Thoracic aorta endothelial cell (primary cell): ENCODE data around the genes AHCYL1, PROK1, PIFO and DDX20.

GRCh38 chr1:109977145-109977343, 7.5 kb upstream of the AHCYL1 start:
- CAGE, long polyA plus RNA, result no peak

- CAGE, long polyA plus RNA, result no peak
Measured at GRCh38 chr1:109984447-109985585, at the start of gene AHCYL1. Gene AHCYL1 (plus strand): TSS chr1:109984765.

GRCh38 chr1:110016132-110016849, 18.1 kb upstream of the STRIP1 start:
- CAGE, long polyA plus RNA, result no peak

- CAGE, long polyA plus RNA, result no peak
Measured at GRCh38 chr1:110018124-110018837, 16.1 kb upstream of the STRIP1 start.

DNA sequence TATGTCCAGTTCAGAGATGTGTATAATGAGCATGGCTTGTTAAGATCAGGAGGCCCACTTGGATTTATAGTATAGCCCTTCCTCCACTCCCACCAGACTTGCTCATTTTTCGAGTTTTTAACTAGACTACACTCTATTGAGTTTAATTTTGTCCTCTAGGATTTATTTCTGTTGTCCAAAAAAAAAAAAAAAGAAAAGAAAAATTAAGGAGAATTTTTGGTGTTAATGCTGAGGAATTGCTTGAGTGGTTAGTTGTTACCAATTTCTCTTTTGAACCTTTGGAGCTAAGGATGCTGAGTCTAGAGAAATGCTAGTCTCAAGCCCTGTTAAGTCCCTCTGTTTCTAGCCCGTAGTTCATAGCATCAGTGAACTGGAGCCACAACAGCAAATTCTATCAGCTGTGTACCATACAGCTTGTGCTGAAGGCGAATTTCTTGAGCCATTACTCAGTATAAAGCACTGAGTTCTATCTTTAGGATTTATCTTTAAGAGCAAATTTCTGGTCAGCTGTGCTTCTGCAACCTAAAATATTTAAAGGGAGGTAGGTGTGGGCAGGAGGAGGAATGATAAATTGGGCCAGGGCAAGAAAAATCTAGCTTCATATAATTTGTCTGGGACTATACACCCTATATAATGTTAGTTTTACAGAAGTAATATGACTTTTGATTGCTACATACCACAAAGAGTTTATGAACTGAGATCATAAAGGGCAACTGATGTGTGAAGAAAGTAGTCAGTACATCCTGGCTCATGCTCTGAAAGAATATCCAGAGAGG, 12.0 kb upstream of the STRIP1 start:
- CAGE, long polyA plus RNA, result no peak

DNA sequence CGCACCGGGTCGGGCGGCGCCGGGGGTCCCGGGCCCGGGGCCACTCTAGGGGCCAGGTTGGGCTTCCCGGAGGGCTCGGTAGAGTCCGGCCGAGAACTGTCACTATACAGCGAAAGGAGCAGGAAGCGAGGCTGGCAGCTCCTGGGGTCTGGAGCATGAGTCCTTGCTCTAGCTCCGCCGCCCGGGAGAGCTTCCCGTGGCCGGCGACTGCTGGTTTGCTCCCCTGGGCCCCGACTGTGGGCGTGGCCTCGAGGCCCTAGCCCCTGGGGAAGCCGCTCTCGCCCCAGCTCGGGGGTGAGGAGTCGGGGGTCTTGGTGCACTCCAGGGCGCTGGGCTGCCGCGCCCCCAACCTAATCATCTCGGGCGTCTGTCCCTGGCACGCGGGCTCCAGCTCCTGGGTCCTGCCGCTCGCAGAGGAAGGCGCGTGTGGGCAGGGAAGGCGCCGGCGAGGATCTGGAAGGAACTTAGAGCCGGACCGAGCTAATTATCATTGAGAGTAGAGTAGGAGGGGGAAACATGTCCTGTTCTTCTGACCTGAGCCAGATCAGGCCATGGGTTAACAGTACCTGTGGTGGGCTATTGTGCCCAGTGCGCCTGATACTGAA, 521 bp downstream of the STRIP1 start:
- CAGE, long polyA plus RNA, result no peak

GRCh38 chr1:110236258-110237036, 26.3 kb downstream of the KCNC4 start:
- CAGE, long polyA plus RNA, result no peak

DNA sequence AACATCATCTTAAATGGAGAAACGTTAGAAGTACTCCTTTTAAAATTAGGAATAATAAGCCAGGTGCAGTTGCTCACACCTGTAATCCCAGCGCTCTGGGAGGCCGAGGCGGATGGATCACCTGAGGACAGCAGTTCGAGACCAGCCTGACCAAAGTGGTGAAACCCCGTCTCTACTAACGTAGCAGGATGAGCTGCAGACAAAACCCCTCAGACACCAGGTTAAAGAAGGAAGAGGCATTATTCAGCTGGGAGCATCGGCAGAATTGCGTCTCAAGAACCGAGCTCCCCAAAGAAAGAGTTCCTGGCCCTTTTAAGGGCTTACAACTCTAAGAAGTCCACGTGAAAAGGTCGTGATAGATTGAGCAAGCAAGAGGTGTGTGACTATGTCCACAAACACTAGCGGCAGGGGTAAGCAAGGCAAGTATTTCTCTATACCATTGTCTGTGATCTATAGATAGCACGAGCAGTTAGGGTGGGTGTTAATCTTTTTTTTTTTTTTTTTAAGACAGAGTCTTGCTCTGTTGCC, 9.0 kb upstream of the RBM15 start:
- CAGE, long polyA plus RNA, result no peak

DNA sequence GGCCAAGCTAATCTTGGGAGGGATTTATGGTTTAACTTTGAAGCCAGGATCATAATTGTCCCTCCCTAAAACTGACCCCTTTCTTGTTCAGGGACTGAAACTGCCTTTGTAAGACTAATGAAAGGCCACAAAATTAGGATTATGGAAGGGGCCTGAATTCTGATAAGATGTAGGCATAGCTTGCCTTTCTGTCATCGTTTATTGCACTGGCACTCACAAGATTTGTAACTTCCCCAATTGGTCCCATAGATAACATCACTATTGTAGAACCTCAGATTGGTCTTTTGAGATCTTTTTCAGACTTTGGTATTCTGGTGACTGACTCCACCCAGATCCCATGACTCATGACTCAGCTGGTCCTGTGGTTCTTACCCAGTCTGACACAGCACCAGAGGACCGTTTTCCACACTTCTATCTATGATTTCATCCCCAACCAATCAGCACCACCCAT, 13.6 kb upstream of the LAMTOR5 start:
- CAGE, long polyA plus RNA, result no peak

DNA sequence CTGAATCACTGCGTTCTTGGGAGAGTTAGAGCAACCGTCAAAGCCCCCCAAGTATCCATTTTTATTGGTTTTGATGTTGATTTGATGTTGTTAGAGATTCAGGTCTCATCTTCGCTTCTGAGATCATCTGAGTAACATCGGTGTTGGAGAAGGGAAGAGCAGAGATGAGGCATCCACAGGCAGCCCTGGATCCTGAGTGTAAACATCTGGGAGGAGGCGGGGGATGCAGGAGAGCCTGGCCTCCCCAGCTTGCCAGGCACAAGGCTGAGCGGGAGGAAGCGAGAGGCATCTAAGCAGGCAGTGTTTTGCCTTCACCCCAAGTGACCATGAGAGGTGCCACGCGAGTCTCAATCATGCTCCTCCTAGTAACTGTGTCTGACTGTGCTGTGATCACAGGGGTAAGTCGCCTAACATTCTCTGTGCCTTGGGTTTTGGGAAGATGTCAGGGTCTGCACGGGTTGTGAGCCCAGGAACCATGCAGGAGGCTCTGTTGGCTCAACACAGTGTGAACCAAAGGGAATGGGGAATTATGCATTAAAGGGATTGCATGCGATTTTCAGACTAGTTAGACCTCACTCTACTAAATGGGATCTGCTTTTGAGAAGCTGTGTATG, at the start of gene PROK1:
Gene PROK1 (plus strand): TSS at position 259 of the 614 bp plus-strand sequence.
- CAGE, long polyA plus RNA, result no peak

- CAGE, long polyA plus RNA, result no peak
Measured at GRCh38 chr1:110647206-110647849, 27.4 kb downstream of the KCNA3 start.

DNA sequence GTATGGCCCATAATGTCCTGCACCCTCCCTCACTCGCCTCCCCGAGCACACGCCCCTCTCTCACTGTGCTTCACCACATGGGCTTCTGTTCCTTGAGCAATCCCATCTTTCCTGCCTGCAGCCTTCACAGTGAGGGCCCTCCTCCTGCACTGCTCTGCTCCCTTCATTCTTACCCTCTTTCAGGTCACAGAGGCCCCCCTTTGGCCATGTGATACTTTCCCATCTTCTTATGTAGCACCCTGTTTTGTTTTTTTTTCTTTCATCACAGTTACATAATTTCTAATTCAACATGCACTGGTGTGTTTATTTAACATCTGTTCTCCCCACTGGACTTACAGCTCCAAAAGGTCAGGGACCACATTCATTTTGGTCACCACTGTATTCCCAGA, 5.6 kb downstream of the DENND2D start:
- CAGE, long polyA plus RNA, result no peak

GRCh38 chr1:111202381-111203362, 2.2 kb upstream of the DENND2D start:
- CAGE, long polyA plus RNA, result no peak

DNA sequence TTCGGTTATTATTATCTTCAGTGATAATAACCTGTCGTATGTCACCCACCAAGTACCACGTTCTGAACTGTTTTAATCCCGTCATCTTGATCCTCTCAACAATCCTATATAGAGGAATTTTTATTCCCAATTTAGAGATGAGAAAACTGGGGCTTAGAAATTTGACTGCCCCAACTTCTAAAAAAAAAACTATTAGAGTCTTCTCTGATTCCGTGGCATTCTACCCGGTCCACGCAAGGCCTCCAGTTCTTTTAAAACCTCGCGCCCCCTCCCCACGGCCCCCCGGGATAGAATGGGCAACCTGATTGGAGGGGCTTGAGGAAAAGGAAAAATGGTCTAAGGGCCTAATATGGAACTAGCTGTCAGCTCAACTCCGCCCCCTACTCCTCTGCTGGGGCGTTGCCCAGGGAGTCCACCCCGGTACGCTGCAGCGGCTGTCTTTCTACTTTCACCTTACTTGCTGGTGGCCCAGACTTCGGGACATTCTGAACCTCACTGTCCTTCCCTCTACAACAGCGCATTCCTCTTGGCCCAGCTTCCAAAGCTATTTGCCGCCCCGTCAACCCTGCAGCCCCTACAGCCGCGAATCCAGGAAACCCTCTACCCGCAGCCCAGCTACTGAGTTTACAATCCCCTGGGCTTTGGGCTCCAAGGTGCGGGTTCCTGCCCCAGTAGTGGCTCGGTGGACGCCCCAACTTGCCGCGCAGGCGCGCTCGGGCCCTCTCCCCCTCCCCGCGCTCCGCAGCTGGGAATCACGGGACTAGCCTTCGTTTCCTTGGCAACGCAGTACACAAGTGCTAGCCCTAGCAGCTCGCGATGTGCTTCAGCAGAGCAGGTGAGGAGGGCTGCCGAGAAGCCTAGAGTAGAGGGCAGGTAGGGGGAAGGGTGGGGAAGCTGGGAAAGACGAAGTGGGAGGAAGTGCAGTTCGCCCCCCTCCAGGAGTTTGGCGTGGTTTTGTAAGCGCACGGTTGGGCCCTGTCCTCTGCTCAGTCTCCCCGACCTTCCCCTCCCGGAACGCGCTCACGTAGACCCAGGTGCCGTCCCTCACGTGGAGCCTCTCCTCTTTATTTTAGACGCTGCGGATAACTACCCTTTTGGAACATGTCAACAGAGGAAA, at the start of gene PIFO:
Gene PIFO (plus strand): TSS at position 786 of the 1,117 bp plus-strand sequence.
- CAGE, long polyA plus RNA, result no peak

- CAGE, long polyA plus RNA, result no peak
Measured at GRCh38 chr1:111489551-111490029, 13.8 kb downstream of the ADORA3 start.

DNA sequence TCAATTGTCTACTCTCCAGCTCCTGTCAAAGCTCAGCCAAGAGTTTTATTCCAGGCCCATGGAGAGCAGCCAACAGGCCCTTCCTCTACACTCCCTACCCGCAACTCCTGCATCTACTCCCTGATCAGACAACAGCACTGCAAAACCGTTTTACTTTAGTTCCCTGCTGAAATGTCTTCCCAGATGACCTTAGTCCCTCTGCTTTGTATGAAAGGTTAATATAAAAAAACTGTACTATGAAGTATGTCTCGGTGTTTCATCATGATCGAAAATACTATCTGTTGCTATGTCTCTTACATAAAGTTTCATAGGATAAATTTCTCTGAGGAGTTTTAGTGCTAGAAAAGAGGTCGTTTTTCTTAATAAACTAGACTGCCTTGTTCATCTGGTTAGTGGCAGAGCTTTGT, 6.7 kb upstream of the ADORA3 start:
- CAGE, long polyA plus RNA, result no peak

DNA sequence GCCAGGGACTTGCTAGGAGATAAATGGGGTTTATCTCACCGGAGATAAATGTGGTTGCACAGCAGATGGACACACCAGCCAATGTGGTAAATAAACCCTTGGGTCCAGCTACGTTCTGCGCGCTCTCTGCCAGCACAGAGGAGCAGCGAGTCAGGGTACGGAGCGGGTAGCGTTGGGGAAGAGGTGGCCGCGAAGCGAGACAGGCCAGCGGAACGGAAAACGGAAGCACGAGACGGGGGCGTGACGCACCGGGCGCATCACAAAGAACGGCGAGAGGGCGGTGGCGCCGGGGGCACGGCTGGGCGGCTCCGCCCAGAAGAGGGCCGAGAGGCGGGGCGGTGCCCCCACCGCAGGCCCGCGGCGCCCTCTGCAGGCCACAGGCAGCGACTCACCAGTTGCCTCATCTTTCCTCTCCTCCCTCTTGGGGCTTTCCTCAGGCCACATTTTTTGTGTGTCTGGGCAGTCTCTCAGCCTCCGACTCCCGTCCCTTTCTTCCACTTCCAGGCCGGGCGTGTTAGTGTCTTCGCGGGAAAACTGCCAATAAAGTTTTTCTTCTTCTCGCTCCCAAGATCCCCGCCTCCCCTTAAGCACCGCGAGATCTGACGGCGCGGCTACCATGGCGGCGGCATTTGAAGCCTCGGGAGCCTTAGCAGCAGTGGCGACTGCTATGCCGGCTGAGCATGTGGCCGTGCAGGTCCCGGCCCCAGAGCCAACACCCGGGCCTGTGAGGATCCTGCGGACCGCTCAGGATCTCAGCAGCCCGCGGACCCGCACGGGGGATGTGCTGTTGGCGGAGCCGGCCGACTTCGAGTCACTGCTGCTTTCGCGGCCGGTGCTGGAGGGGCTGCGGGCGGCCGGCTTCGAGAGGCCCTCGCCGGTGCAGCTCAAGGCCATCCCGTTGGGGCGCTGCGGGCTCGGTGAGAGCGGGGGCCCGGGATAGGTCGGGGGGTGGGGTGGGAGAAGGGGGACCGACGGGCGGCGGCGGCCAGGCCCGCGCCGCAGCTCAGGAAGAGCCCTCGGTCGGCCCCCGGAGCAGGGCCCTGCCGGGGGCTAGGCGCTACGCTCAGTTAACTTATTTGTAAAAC, at the start of gene DDX20:
Gene DDX20 (plus strand): TSS at position 593 of the 1,085 bp plus-strand sequence.
- CAGE, long polyA plus RNA, result no peak

- CAGE, long polyA plus RNA, result no peak
Measured at GRCh38 chr1:112020578-112020943, 31.1 kb upstream of the KCND3 start.

DNA sequence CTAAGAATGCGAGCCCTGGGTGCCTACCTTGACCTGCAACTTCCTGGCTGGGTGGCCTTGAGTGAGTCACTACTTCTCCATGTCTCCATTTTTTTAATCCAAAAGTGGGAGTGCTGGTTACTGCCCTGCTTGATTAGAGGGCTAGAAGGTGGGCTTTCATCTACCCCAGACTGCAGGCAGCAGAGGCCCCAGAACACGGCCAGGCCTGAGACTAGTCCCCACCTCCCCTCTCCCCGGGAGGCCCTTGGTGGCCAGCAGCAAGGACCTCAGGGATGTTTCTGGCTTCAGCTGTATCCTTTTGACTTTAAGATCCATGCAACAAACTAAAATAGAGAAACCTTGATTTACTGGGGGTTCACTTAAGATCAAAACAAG, 67.4 kb upstream of the KCND3 start:
- CAGE, long polyA plus RNA, result no peak

DNA sequence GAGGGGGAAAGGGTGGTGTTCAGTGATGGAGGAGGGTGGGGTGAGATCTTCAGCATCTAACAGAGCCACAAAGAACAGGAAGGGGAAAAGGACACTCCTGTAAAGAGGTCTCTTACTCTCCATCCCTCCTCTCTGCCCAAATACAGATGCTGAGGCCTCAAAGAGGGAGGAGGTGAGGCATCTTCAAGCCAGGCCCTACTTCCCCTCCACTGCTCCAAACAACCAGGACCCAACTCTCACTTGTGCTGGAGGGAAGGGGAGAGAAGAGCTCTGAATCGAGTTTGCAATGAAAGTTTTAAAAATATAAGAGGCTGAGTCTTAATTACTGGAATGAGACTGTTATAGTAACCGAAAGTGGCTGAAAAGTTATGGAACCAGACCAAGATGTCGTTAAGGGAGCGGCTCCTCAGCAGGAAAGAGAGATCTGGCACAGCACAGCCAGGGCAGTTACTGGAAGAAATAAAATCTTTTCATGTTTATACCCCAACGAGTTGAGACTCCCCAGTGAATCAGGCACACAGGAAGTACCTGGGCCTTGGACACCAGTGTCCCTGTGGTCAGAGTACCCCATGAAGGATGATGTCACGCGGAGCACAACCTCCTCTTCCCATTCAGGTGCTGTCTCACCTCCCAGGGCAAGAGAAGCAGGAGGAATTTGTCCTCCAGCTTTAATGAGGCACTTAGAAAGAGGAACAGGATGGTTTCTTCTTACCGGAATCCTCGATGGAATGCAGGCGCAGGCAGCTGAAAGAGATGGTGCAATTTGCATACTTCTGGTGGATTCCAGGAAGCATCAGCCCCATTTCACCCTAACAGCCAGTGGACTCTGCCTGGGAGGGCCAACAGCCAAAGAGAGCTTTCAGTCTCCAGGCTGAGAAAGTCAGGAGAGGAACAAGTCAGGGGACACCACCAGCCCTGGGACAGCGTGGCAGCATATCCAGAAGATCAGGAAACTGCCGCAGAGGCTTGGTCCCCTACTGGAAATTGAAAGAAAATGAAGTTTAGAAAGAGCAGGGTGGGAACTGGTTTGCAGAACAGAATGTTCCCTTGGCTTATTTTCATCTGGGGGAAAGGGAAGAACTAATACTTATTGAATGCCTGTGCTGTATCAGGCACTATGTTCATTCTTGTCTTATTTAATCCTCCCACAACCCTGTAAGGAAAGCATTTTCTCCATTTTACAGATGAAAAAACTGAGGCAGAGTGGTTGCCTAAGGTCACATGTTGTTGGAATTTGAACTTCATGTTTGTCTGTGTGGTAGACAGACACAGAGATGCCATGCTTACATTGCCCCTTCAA, 35.9 kb upstream of the CTTNBP2NL start:
- CAGE, long polyA plus RNA, result no peak